ENCODE measurements around the genes CFAP141 and AQP10.

- PRO-cap, result no peak
Measured at GRCh38 chr1:153991408-153992260, 1.1 kb downstream of the RPS27 start.

- PRO-cap, result no peak
Measured at GRCh38 chr1:154158336-154158795, 33.5 kb downstream of the TPM3 start.

DNA sequence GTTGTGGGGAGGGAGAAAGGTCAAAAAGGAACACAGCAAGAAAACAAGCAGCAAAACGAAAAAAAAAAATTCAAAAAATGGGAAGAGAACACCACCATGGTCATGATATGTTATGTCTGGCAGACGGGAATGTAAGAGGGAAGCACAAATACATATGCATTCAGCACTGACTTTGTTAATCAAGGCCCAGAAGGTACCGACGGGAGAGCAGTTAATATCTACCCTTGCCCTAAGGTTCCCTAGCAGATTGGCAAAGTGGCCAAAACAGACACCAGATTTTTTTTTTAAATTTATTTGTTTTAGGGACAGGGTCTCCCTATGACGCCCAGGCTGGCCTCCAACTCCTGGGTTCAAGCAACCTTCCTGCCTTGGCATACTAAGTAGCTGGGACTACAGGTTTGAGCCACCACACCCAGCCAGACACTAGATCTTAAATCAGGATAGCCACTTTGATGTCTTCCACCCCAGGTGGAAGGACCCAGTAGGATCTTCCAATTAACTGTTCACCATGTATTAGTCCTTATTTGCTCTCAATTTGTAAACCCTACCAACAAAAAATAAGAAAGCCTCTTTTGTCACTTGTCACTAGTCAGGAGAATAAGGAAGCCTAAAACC lies 19.7 kb downstream of the TPM3 start:
- PRO-cap, result no peak

DNA sequence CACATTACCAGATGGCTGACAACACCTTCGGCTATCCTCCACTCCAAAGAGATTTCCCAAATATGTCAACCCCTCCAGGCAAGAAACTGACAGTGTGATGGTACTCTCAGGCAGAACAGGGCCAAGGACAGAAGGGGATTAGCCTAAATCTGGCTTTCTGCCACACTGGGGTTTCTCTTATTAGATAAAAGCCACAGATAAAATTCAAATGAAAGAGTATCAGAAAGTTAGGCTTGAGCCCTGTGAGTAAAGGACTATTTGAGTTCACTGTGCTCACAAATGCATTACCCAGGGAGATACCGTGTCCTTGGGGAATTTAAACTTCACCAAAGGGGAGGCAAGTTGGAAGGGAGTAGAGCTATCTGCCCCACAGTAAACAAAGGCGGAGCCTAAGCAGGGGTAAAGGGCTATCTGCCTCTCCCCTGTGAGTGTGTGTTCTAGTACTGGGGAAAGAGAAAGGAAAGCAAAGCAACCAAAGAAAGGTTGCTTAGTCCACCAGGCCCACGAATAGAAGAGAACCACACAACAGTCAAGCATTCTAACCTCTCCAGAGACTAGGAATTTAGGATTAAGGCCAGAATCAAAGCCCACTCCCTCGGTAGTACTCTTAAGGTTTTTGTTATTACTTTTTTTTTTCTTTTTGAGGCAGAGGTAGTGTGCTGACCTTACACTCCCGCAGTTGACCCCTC lies 12.8 kb downstream of the TPM3 start:
- PRO-cap, result no peak

DNA sequence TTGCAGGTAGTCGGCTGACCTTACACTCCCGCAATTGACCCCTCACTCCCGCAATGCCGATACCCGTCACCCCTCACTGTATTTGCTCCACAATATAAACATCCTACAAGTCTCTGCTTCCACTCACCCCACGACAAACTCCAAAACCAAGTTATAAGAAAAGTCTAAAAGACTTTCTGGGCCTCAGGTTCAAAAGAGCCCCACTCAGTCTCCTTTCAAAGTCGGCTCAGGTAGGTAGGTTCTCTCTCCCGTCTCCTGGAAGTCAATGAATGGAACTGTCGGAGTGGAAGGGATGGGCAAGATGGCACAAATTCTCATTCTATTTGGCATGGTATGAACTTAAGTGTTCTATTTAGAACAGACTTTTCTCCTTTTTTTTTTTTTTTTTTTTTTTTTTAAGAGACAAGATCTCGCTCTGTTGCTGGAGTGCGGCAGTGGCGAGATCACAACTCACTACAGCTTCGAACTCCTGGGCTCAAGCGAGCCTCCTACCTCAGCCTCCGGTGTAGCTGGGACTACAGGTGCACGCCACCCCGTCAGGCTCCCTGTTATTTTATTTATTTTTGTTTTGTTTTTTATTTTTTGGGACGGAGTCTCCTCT lies 8.3 kb downstream of the TPM3 start:
- PRO-cap, result no peak

DNA sequence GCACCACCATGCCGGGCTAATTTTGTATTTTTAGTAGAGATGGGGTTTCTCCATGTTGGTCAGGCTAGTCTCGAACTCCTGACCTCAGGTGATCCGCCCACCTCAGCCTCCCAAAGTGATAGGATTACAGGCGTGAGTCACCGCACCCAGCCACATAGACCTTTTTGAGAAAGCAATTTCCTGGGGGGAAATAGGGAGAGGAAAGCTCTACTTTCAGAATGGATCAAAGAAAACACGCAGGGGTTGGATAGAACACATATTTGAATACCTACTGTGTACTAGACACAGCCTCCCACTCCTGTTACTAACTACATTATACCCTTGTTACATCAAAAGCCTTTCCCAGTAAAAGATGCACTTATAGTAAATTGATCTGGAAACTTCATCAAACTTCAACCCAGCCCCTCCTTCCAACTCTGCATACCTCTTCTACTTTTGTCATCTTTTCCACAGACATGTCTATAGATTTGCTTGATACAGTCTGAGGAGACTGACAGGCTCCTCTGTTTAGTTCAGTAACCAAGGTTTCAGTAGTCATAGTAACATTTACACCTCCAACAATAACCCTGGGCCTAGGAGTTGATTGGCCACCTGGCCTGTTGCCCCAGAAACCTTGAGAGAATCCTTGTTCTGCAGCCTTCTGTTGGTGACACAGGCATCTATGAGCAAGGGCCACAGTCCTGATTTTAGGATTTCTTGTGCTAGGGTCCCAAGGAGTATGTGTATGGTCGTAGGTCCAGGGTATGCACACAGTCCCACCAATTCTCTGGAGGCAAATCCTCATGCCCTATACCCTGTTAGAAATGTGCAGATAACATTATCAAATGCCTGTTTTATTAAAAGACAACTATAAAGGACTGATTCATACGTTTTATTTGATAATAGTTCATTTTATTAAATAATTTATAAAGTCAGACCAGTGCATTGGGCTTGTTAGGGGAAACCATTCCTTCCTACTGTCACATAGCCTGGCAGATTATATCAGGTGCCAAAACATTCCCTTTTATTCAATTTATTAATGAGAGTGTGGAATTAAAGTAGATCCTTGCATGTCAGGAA lies at the start of gene CFAP141:
TSS of gene CFAP141 (minus strand) at position 483 of the 1,059 bp plus-strand sequence.
- PRO-cap, result no peak

DNA sequence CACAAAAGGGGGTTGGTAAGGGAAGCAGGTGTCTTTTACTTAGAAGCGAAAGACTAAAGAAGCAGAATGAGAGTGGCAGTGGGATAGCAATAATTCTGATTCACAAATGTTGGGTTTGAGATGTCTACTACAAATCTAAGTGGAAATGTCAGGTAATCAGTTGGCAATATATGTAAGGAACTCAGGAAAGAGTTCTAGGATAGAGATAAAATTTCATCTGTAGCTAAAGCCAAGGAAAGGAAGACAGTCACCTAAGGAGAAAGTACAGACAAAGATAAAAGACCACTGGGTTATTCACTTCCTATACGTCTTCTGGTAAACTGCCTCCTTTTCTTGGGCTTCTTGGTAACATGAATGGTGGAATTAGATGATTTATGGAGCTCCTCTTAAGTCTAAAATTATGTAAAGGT lies 1.3 kb downstream of the C1orf43 start:
- PRO-cap, result no peak

DNA sequence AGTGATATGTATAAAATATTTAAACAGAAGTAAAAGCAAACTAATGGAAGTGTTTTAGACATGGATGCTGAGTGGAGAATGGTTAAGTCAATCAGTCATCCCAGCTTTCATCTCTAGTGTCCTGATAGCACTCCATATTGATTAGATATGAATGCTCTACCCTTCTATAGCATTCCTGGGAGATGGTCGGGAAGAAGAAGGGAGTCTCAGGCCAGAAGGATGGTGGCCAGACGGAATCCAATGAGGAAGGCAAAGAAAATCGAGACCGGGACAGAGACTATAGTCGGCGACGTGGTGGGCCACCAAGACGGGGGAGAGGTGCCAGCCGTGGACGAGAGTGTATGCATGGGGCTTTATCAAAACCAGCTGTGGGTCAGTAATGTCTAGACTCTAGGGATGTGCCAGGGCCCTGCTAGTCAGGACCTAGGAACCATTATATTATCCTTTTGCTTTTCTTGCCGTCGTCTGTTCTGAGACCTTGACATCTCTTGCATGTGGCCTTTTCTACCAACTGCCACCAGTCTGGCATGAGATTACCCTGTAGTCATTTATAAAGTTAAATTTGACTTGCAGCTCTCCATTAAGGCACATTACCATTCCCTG lies 13.8 kb downstream of the UBAP2L start:
- PRO-cap, result no peak

DNA sequence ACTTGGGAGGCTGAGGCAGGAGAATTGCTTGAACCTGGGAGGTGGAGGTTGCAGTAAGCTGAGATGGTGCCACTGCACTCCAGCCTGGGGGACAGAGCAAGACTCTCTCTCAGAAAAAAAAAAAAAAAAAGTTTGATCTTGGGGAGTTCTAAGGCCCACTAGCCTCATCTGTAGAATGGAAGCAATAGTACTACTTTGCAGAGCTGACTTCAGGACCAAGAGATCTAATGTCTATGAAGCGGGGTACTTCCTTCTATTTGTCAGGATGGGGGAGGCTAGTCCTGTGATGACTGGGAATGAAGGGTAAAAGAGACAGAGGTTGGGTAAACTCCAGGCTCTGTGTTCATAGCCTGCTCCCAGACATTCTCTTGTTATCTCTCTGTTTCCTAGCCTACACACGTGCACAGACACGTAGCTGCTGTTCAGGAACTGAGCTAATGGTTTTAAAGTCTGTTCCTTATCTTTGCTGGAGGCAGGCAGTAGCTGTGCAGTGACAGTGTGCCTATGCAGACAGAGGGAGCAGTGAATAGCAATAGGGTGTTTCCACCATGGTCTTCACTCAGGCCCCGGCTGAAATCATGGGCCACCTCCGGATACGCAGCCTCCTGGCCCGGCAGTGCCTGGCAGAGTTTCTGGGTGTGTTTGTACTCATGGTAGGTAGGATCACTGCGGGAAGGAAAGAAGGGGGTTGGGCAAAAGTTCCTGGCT lies at the start of gene AQP10:
TSS of gene AQP10 (plus strand) at position 486 of the 708 bp plus-strand sequence.
- PRO-cap, result no peak

GRCh38 chr1:154326124-154327127 lies 1.1 kb downstream of the ATP8B2 start:
- PRO-cap, result bidirectional peak, plus-strand start at chr1:154326529, minus-strand start at chr1:154326401; unidirectional peak, minus-strand start at chr1:154326572

DNA sequence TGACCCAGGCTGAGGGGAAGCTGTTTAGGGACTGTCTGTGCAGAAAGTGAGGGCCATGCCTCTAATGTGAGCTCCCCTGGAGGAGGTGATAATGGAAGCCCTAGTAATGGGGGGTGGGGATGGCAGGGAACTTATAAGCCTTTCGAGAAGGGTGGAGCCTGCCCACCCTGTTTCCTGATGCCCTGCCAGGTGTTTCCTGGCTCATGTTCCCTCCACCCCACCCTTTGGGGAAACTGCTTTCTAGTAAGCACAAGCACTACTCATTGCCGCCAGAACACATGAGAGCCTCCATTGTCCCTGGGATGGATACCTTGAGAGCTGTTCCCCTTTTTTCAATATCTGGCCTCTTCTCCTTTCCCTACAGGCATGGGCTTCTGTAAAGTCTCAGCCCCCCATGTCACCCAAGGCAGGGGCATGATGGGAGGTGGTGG lies 2.2 kb downstream of the ATP8B2 start:
- PRO-cap, result no peak

GRCh38 chr1:154349071-154349516 lies 23.8 kb downstream of the ATP8B2 start:
- PRO-cap, result no peak

DNA sequence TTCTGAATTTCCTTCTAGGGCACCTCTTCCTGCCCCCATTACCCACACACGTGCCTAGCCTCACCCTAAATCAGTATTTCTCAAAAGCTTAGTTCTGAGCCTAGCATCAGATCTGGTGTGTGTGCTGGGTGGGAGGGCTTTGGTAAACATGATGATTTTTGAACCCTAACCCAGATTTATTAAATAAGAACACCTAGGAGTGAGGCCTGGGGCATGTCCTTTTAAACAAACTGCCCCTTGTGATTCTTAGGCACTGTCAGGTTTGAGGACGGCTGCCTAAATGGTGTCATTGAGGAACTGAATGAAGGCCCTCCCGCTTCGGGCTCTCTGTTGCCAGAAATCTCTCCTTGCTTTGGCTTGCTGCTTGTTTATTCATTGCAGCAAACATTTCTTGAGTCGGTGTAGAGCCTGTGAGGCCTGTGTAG lies 2.8 kb downstream of the IL6R start:
- PRO-cap, result no peak

GRCh38 chr1:154408385-154408963 lies 3.3 kb downstream of the IL6R start:
- PRO-cap, result no peak

DNA sequence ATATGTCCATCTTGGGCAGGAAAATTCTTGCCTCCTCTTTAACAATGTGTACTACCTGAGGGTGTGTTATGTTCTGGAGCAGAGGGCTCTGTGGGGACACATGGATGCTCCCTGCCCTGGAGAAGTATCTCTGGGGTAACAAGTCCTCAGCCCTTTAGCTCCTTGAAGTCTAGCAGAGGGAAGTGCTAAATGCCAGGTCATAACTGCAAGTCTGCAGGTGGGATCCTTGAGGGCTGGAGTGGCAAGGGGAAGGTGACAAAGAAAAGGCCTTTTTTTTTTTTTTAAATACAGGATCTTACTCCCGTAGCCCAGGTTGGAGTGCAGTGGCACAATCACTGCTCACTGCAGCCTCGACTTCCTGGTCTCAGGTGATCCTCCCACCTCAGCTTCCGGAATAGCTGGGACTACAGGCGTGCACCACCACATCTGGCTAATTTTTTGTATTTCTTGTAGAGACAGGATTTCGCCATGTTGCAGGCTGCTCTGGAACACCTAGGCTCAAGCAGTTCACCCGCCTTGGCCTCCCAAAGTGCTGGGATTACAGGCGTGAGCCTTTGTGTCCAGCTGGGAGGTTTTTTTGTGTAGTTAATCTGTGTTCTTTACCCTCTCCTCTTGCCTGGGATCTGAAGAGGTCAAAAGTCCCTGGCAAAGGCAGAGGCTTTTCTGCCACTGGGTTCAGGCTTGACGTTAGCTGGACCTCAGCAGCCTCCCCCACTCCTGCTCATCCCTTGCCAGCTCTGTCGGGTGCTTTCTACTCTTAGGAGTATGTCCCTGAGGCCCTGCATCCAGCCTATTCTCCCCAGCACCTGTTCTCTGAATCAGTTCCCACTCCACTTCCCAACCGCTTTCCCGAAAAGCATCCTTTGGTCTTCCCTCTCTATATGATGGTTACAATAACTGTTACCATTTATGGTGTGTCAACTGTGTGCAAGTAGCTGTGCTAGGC lies 5.1 kb downstream of the IL6R start:
- PRO-cap, result no peak

GRCh38 chr1:154429000-154429594 lies 24.0 kb downstream of the IL6R start:
- PRO-cap, result no peak

DNA sequence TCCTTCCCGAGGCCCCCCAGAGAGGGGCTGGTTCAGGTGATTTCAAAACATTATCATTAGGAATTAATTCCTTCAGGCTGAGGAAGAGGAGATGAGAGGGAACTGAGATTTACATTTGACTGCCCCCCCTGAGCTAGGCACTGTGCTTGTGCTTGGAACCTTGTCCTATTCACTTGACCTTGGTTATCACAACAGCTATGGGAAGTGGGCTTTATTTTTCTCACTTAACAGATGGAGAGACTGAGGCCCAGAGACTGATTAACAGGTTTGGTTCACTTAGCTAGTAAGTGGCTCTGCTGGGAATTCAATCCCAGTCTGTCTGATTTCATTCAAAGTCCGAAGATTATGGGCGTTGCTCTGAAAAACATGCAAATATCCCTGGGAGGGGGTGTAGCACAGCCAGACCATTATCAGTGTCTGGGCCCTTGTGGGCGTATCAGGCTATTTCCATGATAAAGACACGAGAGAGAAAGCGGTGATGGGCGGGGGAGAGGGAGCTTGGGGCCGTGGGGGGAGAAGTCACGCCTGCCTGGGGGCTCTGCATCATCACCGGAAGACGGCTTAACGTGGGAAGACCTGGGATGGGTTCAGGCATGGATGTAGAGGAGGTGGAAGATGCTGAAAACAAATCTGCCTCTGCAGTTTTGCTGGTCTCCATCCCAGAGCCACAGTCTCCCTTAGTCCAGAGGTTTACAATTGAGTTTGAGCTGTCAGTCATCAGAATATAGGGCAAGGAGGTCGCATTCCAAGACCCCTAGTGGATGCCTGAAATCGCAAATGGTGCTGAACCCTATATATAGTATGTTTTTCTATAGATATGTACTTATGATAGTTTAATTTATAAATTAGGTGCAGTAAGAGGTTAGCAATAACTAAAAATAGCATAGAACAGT lies 25.7 kb downstream of the IL6R start:
- PRO-cap, result no peak

- PRO-cap, result no peak
Measured at GRCh38 chr1:154457586-154457837, 44.5 kb upstream of the TDRD10 start.

- PRO-cap, result no peak
Measured at GRCh38 chr1:154477891-154478633, 24.0 kb upstream of the TDRD10 start.

- PRO-cap, result no peak
Measured at GRCh38 chr1:154519758-154519983, 17.5 kb upstream of the SHE start.

All from anterior vena cava (tissue), 1 donor.